ENCODE measurements around a stretch of chr1.

DNA sequence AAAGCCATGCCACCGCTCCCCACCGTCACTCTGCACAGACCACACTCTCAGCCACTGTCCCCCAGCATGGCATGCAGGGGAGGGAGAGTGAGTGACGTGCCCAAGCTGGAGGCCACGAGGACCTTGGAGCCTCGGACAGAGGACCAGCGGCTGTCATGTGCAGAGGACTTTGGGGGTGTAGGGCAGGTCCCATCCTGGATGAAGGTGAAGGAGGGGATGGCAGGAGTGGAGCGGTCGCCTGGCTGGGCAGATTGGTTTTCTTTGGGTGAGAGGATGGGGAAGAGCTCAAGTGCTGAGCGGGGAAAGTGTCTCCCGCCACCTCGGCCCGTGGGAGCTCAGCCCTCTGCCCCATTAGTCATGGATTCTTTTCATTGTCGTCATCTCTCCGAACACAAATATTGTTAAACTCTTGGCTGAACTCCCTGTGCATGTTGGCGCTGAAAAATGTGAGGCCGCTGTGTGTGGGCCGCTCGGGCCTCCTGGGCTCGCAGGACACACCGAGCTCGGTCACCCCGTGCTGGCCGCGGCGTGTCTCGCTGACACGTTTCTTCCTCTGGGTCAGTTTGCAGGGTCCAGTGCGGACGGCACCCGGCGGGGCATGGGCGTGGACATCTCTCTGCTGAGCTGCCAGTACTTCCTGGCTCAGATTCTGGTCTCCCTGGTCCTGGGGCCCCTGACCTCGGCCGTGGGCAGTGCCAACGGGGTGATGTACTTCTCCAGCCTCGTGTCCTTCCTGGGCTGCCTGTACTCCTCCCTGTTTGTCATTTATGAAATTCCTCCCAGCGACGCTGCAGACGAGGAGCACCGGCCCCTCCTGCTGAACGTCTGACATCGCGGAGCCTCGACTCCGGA, 25.5 kb downstream of the SLC45A1 start:
- PRO-cap, 3 experiments, result no peak in any of the 3 experiments
- RAMPAGE, long total RNA, result no peak
- RRBS, 2 experiments, result 76 to 78% methylated on average over 5 of the region's 45 CpGs

DNA sequence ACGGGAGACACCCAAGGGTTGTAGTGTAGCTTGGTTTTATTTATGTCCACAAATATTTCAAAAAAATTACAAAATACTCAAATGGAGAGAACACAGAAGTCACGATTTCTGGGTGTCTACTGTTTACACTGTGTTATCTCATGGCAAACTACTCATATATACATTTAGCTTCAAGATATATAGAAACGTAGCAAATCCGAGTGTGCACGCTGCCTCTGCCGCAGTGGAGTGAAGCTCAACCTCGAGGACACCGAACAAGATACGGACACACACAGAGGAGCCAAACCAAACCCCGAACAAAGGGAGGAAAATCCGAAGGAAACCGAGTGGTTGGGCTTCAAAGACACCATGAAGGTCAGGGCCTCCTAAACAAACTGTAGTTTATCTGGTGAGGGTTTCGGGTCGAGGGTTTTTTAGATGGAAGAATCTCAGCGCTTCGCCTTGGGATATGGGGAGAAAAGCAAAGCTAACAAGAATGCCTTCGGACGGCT, 34.5 kb downstream of the SLC45A1 start:
- PRO-cap, 3 experiments, result no peak in any of the 3 experiments
- RAMPAGE, long total RNA, result no peak
- RRBS, 2 experiments, result no CpG with 5 or more reads among the region's 18 CpGs

- PRO-cap, 3 experiments, result no peak in any of the 3 experiments
- RAMPAGE, long total RNA, result no peak
- RRBS, 2 experiments, result no CpG with 5 or more reads among the region's 21 CpGs
Observed at GRCh38 chr1:8352877-8353817, 35.2 kb downstream of the SLC45A1 start.

DNA sequence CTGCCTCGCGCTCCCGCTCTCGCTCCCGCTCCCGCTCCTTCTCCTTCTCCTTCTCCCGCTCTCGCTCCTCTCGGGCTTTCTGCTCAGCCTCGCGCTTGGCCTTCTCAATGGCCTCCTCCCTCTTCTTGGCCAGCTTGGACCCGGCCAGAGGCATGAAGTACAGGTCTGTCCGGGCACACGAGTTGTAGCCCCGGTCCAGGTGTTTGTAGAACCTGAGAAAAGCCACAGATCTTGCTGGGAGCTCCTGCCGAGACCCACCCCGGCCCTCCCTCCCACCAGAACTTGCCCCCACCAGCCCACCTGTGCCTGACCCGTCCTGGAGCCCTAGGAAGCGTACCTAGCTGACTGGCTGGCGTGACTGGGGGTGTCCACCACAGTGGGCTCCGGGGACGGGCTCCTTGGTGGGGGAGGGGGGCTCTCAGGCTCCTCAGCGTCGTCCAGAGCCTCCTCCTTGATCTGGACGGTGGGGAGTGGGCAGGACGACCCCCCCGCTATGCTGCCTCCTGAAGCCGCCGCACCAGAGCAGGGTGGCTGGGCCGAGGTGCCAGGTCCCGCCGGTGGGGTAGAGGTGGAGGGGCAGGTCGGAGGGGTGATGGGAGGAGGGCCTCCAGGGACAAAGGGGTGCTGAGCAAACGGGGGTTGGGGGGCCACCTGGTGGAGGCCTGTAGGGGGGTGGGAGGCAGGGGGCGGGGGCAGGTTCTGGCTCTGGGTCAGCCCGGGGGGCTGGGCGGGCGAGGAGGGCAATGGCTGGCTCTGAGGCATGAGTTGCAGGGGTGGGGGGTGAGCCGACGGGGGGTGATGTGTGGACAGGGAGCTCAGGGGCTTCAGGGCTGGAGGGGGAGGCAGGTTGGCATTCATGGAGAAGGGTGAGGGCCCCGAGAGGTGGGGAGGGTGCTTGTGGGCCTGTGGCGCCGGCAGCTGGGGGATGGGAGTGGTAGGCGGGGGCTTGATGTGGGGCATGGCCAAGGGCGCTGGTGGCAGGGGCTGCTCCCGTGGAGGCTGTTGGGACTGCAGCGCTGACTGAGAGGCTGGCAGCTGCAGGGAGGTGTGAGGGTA, 42.2 kb downstream of the SLC45A1 start:
- PRO-cap, 3 experiments, result no peak in any of the 3 experiments
- RAMPAGE, long total RNA, result no peak
- RRBS, 2 experiments, result 81 to 86% methylated on average over 2 to 3 of the region's 47 CpGs

DNA sequence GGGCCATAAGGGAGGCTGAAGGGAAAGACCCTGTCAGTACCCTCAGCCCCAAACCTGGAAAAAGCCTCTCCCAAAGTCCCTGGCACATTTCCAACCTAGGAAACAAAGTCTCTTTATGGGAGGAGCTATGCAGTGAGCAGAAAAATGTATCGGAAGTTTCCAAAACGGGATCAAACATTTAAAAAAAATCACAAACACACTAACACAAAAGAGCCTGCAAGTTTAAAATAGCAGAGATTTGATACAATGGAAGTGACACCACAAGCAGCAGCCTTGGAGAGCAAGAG, 45.5 kb downstream of the SLC45A1 start:
- PRO-cap, 3 experiments, result no peak in any of the 3 experiments
- RAMPAGE, long total RNA, result no peak
- RRBS, 2 experiments, result no CpG with 5 or more reads among the region's 2 CpGs

GRCh38 chr1:8363790-8364283, 45.9 kb downstream of the SLC45A1 start:
- PRO-cap, 3 experiments, result no peak in any of the 3 experiments
- RAMPAGE, long total RNA, result no peak
- RRBS, 2 experiments, result no CpG with 5 or more reads among the region's 18 CpGs

GRCh38 chr1:8382701-8383403, 64.9 kb downstream of the SLC45A1 start:
- PRO-cap, 3 experiments, result no peak in any of the 3 experiments
- RAMPAGE, long total RNA, result no peak
- RRBS, 2 experiments, result no CpG with 5 or more reads among the region's 10 CpGs

DNA sequence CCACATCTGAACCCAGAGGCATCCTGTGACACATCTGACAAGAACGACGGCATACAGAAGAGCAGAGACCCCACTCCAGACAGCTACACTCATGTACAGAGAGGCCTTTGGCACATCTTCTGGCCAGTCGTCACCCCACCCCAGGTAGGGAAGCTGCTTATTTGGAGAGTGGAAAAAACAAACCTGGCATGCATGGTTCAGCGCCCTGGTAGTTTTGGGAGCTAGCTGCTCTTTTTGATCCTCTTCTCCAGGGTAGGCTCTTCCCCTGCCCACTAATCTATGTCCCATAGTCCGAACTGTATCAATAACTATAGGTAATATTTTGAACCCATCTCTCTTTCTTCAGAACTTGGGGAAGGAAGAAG, 72.2 kb downstream of the SLC45A1 start:
- PRO-cap, 3 experiments, result no peak in any of the 3 experiments
- RAMPAGE, long total RNA, result no peak
- RRBS, 2 experiments, result no CpG with 5 or more reads among the region's 5 CpGs

DNA sequence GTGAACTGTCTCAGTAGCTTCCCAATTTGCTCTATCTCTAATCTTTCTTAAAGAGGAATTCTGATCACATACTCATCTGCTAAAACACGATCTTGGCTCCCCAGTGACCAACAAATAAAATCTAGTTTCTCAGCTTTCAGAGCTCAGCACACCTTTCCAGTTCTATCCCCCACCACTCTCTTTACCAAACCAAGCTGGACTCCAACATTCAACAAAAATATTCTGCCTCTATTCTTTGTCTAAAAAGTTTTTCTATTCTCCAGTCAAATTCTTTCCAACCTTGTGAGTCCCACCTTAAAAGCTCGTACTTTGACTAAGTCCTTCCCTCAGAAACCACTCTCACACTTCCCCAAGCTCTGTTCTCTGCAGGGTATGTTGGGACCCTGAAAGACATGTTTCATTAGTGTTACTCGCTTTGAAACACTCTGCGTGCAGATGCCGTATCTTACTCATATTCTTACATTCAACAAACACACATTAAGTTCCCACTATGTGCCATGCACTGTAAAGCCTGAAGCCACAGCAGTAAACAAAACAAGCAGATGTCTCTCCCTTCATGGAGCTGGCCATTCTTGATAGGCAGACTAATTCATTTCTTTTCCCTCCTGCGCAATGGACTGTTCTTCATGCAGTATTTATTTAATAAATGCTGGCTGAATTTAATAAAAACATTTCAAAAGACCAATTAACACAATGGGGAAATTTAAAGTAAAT, 229.7 kb downstream of the RERE start:
- PRO-cap, 3 experiments, result no peak in any of the 3 experiments
- RAMPAGE, long total RNA, result no peak
- RRBS, 2 experiments, result no CpG with 5 or more reads among the region's 6 CpGs

GRCh38 chr1:8679285-8679894, 138.1 kb downstream of the RERE start:
- PRO-cap, 3 experiments, result no peak in any of the 3 experiments
- RAMPAGE, long total RNA, result no peak
- RRBS, 2 experiments, result no CpG with 5 or more reads among the region's 5 CpGs

- PRO-cap, 3 experiments, result no peak in any of the 3 experiments
- RAMPAGE, long total RNA, result no peak
- RRBS, 2 experiments, result 31 to 33% methylated on average over 4 of the region's 9 CpGs
Observed at GRCh38 chr1:8825983-8826373, 8.5 kb upstream of the RERE start.

GRCh38 chr1:8863386-8863827, 15.1 kb downstream of the ENO1 start:
- PRO-cap, 3 experiments, result no peak in any of the 3 experiments
- RAMPAGE, long total RNA, result no peak
- RRBS, 2 experiments, result no CpG with 5 or more reads among the region's 3 CpGs

- PRO-cap, 3 experiments, result no peak in any of the 3 experiments
- RAMPAGE, long total RNA, result no peak
- RRBS, 2 experiments, result no CpG with 5 or more reads among the region's 4 CpGs
Observed at GRCh38 chr1:8867893-8868394, 10.5 kb downstream of the ENO1 start.

DNA sequence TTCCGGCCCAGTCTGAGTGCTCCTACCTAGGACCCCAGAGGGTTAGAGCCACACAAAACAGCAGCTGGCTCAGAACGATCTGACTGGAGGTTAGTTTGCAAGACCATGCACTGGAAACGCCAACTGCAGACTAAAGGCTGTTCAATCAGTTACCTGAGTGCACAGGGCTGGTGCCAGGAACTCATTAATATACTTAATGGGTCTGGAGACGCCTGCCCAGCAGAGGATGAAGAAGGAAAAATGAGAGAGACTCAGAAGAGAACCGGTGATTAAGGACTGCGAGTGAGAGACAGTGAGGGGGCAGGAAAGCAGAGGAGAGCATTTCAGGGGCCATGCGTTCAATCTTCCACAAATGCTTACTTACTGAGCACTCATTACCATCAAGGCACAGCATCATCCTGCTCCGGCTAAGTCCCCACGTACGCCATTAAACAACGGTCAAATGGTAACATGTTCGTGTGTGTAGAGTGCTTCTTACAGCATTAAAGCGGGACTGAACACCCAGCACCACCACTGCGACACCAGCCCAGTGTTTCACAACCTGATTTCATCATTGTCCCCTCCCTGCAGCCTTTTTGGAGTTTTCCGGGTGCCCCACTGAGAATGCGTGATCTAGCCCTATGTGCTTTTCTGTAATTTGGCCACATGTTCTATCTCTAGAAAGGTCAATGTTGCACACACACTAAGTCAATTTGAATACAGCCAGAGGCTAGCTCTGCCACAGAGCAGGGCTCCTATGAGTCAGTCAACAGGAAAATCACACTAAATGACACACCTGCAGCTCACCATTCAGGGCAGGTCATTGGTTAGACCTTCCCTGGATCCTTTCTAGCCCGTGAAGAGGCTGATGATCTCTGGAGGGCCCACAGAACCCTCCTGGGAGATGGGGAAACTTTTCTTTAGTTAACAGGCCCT, 7.6 kb downstream of the ENO1 start:
- PRO-cap, 3 experiments, result no peak in any of the 3 experiments
- RAMPAGE, long total RNA, result no peak
- RRBS, 2 experiments, result 93% methylated on average over 3 of the region's 17 CpGs; no CpG with 5 or more reads in 1 of the 2 experiments

GRCh38 chr1:8889171-8889683, 10.7 kb upstream of the ENO1 start:
- PRO-cap, 3 experiments, result no peak in any of the 3 experiments
- RAMPAGE, long total RNA, result no peak
- RRBS, 2 experiments, result no CpG with 5 or more reads among the region's 9 CpGs

GRCh38 chr1:8926533-8927118, 19.0 kb upstream of the CA6 start:
- PRO-cap, 3 experiments, result no peak in any of the 3 experiments
- RAMPAGE, long total RNA, result no peak
- RRBS, 2 experiments, result no CpG with 5 or more reads among the region's 7 CpGs

DNA sequence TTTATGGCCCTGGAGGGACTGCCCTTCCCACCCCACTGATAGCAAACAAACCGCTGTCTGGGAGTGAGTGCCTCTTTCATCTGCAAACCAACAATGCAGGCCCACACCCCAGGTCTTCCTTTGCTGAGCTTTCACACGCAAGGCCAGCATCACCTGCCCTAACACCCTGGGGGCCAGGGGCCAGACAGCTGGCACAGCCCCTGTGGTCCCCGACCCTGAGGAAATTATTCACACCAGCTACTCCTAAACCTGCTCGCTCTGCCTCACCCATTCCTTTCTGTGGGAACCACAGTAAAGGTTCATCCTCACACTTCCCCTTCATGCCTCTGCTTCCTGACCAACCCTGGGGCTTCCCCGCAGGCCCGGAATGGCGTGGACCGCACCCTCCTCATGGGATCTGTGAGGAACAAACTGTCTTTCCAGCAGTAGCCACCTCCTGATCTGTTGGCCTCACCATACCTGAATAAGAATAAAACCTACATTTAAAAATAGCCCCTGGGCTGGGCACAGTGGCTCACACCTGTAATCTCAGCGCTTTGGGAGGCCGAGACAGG, 15.3 kb downstream of the SLC2A7 start:
- PRO-cap, 3 experiments, result peak in 1 of 3 experiments; most common minus-strand start position 279 of the sequence (in 1)
- RAMPAGE, long total RNA, result no peak
- RRBS, 2 experiments, result no CpG with 5 or more reads among the region's 10 CpGs

DNA sequence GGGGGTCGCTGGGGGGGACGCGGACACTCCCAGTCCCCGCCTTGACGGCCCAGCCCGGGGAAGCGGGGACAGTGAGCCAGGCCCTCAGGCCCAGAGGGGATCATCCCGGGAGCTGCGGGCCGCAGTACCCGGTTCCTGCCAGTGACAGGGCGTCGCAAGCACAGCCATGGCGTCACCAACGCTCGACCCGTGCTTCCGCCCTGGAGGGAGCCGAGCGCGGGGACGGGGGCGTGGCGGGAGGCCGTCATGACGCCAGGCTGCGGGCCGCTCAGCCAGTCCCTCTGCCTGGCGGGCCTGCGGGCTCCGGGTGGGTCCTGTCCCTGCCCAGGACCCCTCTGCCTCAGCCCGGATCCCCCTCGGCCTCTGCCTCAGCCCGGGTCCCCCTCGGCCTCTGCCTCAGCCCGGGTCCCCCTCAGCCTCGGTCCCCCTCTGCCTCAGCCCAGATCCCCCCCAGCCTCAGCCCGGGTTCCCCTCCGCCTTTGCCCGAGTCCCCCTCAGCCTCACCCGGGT, 2.2 kb upstream of the SLC2A5 start:
- PRO-cap, 3 experiments, result no peak in any of the 3 experiments
- RAMPAGE, long total RNA, result no peak
- RRBS, 2 experiments, result 91 to 92% methylated on average over 16 of the region's 41 CpGs

DNA sequence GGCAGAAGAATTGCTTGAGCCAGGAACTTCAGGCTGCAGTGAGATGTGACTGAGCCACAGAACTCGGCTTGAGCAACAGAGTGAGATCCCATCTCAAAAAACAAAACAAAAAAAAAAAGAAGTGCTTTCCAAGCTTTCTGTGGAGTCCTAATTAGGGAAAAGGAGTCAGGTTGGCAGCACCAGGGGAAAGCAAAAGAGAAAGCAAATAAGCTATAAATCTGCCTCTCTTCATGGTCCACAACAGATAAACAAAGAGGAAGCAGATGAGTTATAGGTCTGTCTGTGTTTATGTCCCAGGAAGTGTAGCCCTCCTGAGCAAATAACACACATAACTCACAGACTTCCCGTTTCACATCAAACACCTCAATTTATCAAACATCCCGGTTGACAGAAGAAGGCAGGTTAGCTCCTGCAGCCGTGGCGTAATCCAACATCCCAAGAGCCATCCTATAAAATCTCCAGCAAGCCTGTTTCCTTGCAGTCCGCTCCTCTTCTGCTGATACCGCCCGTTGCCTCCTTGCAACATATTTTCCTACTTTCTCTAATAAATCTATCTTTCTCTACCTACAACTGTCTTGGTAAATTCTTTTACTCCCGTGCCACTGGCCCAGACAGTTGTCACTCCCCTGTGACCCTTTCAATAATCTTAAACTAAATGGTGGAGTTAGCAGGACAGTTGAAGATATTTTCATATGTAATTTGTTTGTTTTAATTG, 5.6 kb upstream of the SLC2A5 start:
- PRO-cap, 3 experiments, result no peak in any of the 3 experiments
- RAMPAGE, long total RNA, result no peak
- RRBS, 2 experiments, result no CpG with 5 or more reads among the region's 9 CpGs

DNA sequence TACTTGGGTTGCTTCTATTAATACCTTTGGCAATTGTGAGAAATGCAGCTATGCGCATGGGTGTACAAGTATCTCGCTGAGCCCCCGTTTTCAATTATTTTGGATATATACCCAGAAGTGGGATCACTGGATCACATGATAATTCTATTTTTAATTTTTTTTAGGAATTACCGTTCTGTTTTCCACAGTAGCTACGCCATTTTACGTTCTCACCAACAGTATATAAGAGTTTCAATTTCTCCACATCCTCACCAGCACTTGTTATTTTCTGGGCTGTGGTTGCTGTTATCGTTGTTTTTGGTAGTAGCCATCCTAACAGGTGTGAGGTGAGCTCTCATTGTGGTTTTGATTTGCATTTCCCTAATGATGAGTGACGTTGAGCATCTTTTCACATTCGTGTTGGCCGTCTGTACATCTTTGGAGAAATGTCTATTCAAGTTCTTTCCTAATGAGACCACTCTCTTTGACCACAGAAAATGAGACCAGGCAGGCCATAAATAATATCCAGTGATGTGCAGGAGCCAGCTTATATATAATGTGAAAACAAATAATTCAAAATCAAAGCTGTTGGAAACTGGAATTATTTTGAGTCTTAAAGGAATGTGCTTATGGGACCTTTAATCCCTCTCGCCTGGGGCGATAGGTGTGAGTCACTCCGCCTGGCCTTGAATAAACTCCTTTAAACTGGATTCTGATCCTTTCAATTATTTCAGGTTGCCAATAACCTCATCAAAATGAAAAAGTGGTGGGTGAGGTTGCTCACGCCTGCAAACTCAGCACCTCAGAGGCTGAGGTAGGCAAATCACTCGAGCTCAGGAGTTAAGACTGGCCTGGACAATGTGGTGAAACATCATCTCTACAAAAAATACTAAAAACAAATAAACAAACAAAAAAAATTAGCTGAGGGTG, 11.0 kb upstream of the SLC2A5 start:
- PRO-cap, 3 experiments, result no peak in any of the 3 experiments
- RAMPAGE, long total RNA, result no peak
- RRBS, 2 experiments, result no CpG with 5 or more reads among the region's 15 CpGs